ENCODE measurements around a stretch of chr1.

- RRBS, result no CpG with 5 or more reads among the region's 8 CpGs
Measured at GRCh38 chr1:109927707-109928491, 17.2 kb downstream of the CSF1 start.

DNA sequence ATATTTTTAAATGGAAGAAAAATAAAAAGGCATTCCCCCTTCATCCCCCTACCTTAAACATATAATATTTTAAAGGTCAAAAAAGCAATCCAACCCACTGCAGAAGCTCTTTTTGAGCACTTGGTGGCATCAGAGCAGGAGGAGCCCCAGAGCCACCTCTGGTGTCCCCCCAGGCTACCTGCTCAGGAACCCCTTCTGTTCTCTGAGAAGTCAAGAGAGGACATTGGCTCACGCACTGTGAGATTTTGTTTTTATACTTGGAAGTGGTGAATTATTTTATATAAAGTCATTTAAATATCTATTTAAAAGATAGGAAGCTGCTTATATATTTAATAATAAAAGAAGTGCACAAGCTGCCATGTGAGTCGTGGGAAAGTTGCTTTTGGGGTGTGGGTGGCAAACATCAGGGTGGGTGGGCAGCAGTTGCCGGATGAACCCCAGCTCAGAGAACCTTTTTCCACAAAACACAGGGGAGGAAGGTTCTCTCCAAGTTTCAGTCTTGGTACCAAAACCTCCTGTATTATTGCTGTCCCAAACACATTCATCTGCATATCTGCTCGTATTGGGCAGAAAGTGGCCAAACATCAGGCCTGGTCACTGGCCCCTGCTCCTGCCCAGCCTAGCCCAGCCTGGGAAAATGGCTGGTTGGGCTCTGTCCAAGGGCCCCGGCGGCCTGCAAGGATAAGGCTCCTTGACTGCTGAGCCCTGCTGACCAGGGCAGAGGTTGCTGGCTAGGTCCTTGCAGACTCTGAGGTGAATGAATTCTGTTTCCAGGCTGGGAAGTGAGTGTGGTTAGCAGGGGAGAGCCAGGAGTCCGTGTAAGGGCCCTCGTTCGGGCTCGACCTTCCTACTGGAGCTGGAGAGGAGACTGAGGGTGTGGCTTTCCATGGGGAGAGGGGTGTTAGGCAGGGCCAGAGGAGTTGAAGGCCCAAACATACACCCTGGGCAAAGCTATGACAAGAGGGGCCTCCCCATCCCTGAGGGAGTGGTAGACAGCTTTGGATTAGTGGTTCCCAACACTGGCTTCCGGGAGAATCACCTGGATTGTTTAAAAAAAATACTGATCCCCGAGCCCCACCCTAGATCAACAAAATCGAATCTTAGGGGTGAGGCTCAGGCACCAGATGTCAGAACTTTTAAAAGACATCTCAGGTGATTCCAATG, 20.4 kb downstream of the CSF1 start:
- RRBS, result no CpG with 5 or more reads among the region's 13 CpGs

- RRBS, result no CpG with 5 or more reads among the region's 6 CpGs
Measured at GRCh38 chr1:109977145-109977343, 7.5 kb upstream of the AHCYL1 start.

GRCh38 chr1:109990161-109990859, 5.7 kb downstream of the AHCYL1 start:
- RRBS, result no CpG with 5 or more reads among the region's 4 CpGs

DNA sequence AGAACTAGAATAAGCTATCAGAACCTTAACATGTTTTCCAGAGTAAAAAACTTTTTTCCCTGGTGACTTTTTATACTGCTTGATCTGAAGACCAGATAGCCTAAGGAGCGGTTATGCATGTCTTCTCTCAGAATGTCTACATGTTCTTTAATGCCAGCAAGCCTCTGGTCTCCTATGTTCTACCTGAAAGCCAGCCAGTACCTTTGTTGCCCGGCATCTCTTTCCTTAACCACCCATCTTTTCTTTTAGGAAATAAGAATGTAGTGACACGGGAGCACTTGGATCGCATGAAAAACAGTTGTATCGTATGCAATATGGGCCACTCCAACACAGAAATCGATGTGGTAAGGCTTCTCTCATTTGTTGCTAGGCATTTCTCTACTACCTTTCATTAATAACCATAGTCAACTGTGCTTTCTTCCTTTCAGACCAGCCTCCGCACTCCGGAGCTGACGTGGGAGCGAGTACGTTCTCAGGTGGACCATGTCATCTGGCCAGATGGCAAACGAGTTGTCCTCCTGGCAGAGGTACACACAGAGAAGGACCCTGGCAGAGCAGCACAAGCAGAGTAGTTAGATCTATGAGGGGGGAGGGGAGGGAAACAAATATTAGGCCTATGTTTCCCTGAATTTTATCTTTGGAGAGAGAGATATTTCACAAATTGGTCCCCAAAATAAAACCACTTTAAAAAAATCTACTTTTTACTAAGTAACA, 16.1 kb upstream of the STRIP1 start:
- RRBS, result no CpG with 5 or more reads among the region's 12 CpGs

- RRBS, result no CpG with 5 or more reads among the region's 12 CpGs
Measured at GRCh38 chr1:110042787-110043443, 8.5 kb downstream of the STRIP1 start.

DNA sequence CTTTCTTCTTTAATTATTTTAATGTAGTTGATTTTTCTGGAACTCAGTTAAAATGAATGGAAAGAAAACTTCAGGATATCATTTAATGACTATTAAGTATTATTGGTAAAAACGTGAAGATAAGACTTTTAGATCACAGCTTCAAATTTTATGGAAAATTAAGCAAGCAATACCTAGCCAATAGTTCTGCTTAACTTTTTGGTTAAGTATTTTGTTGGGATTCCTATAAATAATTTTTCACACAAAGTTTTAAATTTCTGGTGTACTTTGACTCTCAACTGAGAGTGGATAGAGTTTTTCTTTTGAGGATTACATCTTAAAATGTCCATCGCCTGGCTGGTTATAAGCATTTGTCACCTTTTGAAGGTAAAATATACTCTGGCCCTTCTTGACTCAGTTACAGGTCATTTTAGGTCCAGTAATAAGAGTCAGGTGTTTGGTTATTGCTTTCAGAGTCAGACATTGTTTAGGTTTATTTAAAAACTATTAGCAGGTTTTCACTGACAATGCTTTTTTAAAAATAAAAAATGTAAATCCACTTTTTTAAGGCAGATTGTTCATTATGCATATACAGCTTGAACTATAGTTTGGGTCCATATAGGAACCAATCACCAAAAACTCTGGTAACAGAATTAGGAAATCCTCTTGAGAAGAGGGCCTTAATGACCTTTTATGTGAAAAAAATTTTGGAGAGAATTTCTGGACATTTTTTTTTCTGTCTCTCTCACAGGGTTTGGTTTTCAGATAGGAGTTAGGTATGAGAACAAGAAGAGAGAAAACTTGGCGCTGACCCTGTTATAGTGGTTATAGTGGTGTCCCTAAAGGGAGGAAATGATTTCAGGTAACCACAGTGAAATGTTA, 5.9 kb downstream of the RBM15 start:
- RRBS, result no CpG with 5 or more reads among the region's 3 CpGs

GRCh38 chr1:110361931-110362436, 22.8 kb downstream of the RBM15 start:
- RRBS, result no CpG with 5 or more reads among the region's 5 CpGs

DNA sequence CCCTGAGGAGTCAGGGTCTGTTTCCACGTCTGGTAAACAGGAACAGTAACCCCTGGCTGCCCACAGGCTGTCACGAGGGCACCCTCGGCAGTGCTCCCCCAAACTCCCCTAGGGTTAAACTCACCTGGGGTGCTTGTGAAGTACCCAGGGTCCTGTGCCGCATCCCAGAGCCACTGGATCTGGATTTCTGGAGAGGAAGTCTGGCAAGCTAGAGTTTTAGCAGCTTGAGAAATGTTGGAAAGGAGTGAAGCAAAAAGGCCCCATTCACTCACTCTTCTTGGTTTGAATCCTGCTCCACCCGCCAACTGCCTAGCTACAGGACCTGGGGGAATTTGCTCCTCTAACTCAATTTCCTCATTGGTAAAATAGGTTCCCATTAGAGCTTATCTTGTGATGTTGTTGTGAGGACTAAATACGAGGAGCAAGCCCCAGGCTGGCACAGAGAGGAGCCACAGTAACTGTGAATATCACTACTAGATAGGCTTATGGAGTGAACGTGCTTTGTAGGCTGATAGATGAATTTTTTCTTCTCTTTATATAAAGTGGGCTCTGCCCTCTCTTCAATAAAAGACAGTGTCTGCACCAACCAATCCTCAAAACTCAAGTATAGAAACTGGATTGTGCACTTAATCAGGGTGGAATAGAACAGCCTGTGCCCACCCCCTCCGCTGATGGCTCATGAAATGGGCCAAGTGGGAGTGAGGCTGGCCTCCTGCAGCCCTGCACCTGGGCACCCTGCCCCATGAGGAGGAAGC, 15.4 kb downstream of the PROK1 start:
- RRBS, result no CpG with 5 or more reads among the region's 8 CpGs

- RRBS, result no CpG with 5 or more reads among the region's 12 CpGs
Measured at GRCh38 chr1:110507883-110508547, 11.0 kb downstream of the KCNA10 start.

DNA sequence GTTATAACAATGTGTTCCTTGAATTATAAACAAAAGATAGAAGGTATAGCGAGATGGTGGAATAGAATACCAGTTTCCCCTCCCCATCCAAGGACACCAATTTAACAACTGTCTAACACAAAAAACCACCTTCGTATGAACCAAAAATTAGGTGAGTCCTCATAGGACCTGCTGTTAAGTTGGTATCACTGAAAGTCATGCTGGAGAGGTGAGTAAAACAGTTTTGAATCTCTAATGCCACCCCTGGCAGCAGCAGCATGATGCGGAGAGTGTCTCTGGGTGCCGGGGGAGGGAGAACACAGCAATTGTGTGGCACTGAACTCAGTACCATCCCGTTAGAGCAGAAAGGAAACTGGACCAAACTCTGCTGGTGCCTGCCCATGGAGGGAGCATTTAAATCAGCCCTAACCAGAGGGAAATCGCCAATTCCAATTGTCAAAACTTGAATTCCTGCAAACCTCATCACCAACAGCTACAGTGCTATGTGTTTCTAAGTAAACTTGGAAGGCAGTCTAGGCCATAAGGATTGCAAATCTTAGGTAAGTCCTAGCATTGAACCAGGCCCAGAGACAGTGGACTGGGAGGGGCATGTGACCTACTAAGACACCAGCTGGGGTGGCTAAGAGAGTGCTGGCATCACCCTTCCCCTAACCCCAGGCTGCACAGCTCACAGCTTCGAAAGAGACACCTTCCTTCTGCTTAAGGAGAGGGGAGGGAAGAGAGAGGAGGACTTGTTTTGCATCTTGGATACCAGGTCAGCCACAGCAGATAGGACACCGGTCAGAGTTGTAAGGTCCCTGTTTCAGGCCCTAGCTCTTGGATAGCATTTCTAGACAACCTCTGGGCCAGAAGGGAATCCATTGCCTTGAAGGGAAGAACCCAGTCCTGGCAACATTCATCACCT, 30.0 kb downstream of the CD53 start:
- RRBS, result no CpG with 5 or more reads among the region's 8 CpGs

DNA sequence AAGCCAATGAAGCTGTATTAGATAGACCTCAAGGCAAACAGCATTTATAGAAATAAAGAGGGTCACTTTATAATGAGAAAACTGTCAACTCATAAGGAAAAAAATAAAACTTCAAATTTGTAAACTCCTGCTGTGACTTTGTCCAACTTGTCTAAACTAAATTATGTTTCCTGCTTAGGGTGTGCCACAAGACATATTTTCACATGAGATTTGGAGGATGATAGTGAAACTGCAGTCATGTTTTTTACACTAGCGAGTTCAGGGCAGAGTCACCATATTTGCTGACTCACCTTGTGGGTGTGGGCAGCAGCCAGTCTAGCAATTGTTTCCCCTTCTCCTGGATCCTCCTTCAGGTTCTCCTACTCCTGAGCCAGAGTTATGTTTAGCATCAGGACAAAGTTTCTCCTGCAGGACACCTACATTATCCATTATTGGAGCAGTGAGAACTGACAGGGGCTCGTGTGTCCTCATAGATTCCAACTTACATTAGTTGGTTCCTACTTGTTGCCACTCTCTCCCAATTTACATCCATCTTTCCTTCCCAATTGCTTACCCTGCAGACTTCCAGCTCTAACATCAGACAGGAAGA, 43.9 kb downstream of the CD53 start:
- RRBS, result no CpG with 5 or more reads among the region's 2 CpGs

DNA sequence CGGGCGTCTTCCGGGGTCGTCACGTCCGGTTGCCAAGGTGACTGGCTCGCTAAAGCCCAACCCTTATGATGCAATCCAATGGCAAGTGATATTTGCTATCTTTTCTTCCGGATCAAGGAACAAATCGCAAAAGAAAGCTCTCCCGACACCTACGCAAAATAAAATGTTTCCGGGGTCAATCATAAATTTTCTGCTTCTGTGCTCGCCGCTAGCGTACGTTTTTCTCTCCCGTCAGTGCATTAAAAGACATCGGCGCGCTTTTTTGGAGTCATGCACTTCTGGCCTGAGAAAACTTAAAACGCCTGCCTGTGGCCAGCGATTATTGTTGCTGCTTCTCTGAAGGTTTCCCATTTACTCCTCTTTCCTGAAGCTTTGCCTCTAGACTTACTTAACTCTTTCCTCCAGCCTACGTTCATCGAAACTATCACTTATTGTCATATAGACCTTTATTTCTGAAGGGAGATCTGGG, 441 bp upstream of the LRIF1 start:
- RRBS, result 2% methylated on average over 7 of the region's 24 CpGs

DNA sequence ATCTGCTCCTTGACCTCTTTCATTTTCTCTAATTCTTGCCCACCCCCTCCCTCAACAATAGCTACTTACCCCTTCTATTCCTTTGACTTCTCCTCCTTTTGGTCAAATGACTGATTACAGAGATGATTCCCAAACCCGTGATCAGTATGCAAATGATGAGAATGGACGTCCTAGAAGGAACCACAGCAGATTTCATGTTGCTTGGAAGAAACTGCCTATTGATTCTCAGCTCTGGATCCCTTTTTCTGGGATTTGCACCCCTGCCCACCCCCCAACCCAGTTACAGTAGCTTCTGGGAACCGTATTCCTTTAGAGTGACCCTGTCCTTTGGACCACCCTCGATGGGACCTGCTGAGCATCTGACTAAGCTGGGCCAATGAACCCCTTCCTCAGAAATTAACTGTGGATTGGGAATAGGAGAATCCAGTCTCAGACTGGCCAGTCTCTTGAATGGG, 11.9 kb downstream of the C1orf162 start:
- RRBS, result no CpG with 5 or more reads among the region's 4 CpGs

GRCh38 chr1:111603823-111604436, 15.7 kb upstream of the RAP1A start:
- RRBS, result no CpG with 5 or more reads among the region's 4 CpGs

- RRBS, result 3% methylated on average over 1 of the region's 5 CpGs
Measured at GRCh38 chr1:111619249-111619578, 375 bp upstream of the RAP1A start.

DNA sequence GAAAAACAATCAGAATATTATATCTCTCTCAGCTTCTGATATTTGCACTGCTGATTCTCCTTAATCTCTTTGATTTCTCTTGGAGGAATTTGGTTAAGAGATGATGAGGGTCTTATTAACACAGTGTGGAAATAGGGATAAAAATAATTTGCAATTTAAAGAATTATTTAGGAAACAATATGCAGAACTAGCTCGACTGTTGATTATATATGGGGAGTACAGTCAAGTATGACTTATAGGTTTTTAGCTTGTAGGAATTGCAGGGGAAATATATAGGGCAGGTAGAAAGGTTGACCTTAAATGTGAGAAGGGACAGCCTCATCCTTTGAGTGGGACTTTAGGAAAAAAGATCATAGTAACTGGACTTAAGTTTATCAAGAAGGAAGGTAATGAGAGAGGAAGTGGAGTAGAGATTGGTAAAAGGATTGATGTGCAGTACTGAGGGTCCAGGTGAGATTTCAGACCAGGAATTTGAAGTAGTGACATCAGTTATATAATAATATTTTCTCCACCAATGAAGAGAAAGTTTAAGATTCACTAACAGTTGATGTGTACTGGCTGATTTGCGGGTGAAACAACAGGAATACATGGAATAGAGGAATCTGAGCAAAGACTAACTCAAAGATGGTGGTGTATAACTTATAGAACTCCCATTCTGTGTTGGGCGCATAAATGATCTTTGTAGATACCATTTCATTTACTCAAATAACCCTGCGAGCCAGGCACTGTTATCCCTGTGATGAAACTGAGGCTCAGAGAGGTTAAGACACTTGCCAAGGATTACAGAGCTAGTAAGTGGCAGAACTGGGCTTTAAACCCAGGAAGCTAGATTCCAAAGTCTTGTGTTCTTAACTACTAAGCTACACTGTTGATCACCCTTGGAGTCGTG, 25.6 kb downstream of the RAP1A start:
- RRBS, result no CpG with 5 or more reads among the region's 5 CpGs

GRCh38 chr1:111648686-111649409, 29.3 kb downstream of the RAP1A start:
- RRBS, result no CpG with 5 or more reads among the region's 14 CpGs

DNA sequence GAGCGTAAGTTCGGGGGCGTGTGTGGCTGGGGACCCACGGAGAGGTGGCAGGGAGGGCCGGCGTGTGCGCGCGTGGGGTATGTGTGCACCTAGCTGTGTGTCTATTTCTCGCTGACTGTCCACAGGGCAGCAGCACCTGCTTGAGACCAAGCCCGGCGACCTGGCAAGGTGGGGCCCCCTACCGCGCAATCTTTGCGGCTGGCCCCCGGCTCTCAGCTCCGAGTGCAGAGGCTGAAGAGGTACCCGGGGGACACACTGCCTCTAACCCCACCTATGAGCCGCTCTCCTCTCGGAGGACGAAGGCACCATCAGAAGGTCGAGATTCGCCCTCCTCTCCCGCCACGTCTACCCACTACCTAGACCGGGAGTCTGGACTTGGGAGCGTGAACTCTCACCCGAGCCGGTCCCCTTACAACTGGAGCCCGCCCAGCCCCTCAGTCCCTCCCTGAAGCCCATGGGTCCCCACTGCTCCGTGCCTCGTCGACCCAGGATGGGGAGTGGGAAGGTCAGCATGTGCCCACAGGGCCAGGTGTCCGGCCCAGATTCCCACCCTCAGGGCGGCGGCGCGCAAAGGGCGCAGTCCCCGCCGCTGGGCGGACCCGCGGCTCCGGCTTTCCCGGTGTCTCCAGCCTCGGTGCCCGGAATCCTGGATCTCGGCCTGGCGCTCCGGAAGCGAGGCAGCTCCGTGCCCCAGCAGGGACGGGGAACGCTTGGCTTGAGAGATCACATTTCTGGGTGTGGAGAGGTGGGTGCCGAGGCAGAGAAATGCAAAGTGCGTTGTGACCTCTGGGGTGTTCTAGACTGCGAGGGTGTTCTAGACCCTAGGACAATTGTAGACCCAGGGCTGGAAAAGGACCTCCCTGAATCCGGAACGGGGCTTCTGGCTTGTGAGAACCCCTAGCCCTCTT, 1.2 kb upstream of the KCND3 start:
- RRBS, result 86% methylated on average over 12 of the region's 60 CpGs

- RRBS, result no CpG with 5 or more reads among the region's 10 CpGs
Measured at GRCh38 chr1:111992465-111993012, 3.1 kb upstream of the KCND3 start.